PFSK-1 (cell line): Measurements from ENCODE around the genes LINGO1 and PSMA4.

- RRBS: no CpG with 5 or more reads among the region's 10 CpGs
These were observed 36.3 kb upstream of the TSPAN3 start for GRCh38 chr15:77106904-77107824.

DNA sequence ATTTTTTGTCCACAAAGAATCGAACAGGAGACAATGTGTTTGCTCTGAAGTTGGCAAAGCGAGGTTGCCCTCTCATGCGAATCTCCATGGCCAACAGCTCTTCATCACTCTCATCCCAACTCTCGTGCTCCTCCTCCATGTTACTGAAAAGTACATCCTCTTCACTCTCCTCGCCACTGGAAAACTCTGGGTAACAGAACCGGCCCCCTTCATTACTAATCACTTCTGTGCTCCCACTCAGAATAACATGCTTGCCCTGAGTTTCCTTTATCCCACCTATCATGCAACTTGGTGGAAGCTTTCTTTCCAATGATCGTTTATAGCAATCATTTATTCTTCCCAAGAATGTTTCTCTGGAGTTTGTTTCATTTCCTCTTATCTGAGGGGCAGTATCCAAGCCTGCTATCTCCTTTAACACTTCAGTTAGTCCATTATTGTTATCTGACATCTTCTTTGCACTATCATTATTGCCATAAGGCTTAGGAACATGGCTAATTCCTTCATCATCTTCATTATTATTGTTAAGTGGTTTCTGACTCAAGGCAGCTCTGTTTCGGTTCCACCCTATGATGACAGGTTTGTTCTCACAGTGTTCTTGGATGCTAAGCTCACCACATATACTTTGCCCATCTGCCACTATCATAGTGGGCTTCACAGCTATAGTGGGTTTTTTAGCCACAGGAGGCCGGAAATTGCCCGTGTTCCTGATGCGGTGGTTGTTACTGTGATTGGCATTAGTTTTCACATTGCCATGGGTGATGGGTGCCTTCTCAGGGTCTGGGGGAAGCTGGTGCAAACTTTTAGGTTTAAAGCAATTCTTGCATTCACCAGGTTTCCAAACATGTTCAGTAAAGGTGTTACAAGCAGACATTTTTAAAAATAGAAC, 110.4 kb upstream of the TSPAN3 start:
- RRBS: no CpG with 5 or more reads among the region's 11 CpGs

DNA sequence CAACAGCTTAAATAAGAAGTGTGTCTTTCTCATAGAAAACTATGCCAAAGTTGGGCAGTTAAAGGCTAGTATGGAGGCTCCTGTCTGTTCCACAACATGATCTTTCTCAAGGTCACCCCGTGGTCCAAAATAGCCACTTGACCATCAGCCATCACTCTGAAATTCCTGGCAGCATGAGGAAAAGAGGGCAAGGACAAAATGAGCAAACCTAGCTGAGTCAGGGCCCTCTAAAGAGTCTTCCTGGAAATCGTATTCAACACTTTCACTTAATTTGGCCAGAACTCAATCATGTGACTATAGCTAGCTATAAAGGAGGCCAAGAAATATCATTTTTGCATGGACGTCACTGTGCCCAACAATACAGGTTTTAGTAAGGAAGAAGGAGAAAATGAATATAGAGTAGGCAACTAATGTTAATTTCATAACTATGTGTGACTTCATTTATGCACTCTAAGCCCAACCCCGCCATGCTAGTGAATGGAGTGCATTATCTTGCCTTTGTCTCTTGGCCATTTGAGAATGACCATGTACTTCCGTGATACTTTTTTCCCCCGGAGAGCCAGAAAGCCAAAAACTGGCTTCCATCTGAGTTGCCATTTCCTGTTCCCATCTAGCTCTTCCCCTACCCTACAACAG, 66.3 kb downstream of the HMG20A start:
- RRBS: no CpG with 5 or more reads among the region's 6 CpGs

- RRBS: 3% methylated on average over 3 of the region's 25 CpGs
These were observed 76.4 kb downstream of the HMG20A start for GRCh38 chr15:77496656-77497826.

GRCh38 chr15:77569228-77569811, 63.4 kb downstream of the LINGO1 start:
- RRBS: 2% methylated on average over 3 of the region's 19 CpGs

DNA sequence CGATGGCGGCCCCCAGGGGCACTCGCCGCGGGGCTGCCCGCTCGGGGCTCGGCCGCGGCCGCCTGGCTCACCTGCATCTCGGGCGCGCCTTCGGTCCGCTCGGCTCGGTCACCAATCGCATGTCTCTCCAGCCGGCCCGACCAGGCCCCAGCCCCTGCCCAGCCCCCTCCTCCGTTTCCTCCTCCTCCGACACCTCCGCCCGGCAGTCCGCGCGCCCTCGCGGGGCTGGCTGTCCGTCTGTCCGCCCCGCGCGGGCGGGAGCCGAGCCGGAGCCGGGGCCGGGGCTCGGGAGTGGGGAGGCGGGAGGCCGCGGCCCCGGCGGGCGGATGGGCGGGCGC, 504 bp downstream of the LINGO1 start:
- RRBS: 1% methylated on average over 25 of the region's 49 CpGs

GRCh38 chr15:77632577-77633448, at the start of gene LINGO1:
LINGO1 (minus strand) TSS chr15:77632912.
- RRBS: 1% methylated on average over 35 of the region's 110 CpGs

- RRBS: 50% methylated on average over 16 of the region's 29 CpGs
These were observed 63.2 kb upstream of the LINGO1 start for GRCh38 chr15:77695700-77696585.

DNA sequence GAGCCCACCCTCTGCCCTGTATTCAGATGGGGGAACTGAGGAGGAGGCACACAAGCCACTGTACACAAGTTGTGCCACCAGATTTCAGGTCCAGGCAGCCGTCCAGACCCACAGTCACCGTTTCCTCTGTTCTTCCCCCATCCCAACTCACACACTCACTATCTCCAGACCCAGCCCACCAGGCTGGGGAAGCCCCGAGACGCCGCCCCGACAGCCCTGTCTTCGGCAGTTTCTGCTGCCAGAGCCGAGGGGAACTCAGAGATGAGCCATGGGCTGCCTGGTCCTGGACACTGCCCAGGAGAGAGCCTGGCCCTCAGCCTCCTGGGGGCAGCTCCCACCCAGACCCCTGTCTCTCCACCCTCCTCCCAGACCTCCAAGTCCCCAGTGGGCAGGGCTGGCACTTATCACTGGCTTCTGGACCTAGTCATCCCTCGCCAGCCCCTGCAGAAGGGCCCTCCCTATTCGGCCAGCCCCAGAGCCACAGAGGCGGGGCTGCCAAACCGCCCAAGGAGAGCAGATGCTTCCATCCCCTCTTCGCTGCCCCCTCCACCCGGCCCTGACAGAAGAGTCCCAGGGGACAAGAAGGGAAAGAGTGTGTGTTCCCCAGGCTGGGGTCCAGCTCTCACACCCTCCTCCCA, 186.6 kb downstream of the TBC1D2B start:
- RRBS: no CpG with 5 or more reads among the region's 14 CpGs

DNA sequence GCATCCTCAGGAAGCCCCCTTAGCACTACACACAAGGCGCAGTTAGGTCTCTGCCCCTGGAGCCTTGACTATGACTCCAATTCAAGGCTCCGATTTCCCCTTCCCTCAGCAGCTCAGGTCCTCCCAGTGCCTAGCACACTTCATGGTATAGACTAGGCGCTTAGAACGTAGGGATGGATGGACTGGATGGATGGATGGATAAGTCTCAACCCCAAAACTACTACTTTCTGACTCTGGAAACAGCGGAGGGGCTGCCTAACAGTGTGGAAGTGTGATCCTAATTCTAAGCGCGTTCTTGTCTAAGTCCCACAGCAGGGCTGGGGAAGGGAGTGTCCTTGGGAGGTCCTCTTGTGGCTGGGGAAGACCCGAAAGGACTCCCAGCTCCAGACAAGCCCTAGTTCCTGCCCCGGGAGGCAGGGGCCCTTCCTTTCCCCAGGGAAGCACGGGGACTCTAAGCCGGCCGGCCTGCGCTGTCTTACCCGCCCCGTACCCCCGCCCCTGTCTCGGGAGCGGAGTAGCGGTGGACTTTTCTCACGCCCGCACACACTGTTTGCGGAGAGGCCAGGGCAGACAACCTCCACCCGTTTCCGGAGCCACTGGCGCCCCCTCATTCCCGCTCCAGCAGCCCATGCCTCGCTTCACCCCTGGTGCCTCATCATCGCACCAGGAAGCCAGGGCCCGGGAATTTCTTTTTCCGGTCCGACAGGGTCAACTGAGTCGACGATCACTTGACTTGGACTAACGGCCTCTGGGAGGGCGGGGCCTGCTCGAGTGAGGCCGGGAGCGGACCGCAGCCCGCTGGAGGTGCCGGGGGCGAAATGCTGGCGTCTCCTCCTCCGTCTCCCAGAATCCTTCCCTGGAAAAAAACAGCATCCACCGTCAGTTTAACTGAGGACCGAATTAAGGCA, 133.4 kb downstream of the TBC1D2B start:
- RRBS: 51% methylated on average over 6 of the region's 46 CpGs

DNA sequence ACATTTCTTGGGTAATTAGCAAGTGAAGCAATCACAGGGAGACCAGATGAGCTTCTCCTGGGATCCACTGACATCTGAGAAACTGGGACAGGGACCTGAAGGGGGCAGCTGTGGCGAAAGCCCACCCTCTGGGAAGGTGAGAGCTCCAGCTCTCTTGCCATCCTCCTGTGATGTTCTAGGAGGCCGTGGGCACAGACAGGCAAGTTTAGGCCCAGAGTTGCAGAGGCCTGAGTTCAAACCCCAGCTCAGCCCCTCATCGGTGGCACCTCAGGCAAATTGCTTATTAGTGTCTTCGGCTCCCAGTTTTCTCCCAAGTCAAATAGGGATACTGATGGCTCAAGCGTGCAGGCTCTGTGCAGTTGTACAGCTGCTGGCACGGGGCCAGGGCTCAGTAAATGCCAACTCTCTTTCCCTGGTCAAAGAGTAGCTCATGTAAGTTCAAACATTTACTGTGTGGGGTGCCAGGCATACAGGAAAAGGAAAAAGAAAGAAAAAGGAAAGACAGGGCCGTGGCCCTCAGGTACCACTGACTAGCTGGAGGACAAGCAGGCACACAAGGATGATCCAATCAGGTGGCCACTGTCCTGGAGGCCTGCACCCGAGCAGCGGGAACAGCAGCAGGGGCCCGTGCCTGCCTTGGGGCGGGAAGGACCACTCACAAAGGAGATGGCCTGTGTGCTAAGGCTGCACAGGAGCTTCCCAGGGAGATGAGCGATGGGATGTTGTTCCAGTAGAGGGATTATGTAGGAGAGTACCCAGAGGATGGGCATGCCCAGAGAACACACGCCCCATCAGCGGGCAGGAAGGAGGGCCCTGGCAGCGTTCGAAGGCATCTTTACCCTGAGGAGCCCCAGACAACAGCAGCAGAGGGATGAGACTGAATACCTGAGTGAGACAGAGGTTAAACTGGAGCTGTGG, 70.9 kb downstream of the TBC1D2B start:
- RRBS: no CpG with 5 or more reads among the region's 16 CpGs

GRCh38 chr15:78012591-78013531, 64.7 kb downstream of the TBC1D2B start:
- RRBS: no CpG with 5 or more reads among the region's 17 CpGs

- RRBS: no CpG with 5 or more reads among the region's 5 CpGs
These were observed 59.1 kb downstream of the TBC1D2B start for GRCh38 chr15:78018341-78018841.

- RRBS: no CpG with 5 or more reads among the region's 4 CpGs
These were observed 24.0 kb downstream of the ACSBG1 start for GRCh38 chr15:78210480-78210657.

GRCh38 chr15:78266610-78267201, 2.3 kb downstream of the DNAJA4 start:
- RRBS: no CpG with 5 or more reads among the region's 3 CpGs

DNA sequence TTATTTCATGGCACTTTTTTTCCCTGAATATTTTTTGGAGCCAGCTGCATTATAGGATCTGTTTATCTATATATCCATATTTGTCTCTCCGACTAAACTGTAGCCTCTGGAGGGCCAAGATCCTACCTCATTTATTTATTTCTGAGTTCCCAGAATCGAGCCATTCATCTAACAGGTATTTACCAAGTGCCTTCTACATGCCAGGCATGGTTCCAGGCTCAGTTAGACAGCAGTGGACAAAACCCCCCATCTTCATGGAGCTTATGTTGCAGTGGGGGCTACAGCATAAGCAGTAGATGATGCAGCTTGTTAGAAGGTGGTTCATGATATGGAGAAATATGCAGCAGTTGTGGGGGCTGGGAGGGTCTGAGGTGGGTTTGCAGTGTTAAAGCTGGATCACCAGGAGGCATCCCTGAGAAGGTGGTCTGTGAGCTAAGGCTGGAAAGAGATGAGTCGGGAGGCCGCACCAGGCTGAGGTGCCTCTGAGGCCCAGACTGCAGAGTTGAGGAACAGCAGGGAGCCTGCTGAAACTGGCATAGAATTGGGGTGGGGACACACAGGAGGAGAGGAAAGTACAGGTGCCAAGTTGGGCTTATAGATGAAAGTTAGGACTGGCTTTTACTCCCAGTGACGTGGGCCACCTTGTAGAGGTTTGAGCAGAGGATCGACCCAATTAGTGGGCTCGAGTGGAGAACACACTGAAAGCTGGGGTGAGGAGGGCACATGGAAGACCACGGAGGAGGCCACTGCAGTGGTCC, 4.4 kb downstream of the DNAJA4 start:
- RRBS: no CpG with 5 or more reads among the region's 8 CpGs

- RRBS: no CpG with 5 or more reads among the region's 24 CpGs
These were observed 17.1 kb upstream of the SKIC8 start for GRCh38 chr15:78316162-78317251.

DNA sequence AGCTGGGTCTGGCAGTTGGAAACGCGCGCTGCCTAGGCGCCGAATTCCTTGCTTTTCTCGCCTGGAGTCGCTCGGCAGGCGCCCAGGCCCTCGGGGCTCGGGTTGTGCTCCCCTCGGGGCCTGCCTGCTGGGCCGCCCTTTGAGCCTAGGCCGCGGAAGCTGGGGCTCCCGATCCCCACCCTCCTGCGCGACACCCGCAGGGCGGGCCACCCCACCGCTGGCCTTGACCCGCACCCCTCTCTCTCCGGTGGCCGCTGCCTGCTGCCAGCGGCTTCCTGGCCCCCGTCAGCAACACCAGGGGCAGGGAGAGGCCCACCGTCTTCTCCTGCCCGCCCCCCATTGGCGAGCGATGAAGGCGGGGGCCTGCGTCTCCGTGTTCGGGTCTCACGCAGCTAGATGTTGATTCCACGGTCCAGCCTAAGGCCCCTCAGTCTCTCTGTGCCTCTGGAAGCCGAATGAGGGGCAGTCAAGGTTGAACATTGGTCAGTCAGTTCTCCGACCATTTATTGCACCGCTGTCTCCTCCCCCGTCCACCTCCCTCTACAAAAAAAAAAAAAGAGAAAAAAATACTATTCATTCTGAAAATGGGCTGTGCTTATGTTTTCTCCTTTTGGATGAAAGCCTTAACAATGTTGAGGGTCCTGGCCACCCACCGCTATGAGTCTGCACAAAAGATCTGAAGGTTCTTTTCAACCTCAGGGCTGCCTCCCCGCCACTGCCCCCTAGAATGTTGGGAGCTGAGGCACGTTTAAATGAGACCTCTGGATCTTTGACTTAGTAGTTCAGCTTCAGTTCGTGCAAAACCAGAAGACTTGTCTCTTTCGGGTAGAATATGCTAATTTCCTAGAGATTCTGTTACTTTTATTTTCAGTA, 595 bp downstream of the IREB2 start:
- RRBS: no CpG with 5 or more reads among the region's 45 CpGs

- RRBS: no CpG with 5 or more reads among the region's 4 CpGs
These were observed 23.6 kb downstream of the IREB2 start for GRCh38 chr15:78461561-78462075.

- RRBS: 2% methylated on average over 24 of the region's 66 CpGs
These were observed at the start of gene PSMA4 for GRCh38 chr15:78540171-78541181. PSMA4 (plus strand) TSS chr15:78540444.